Tongue (tissue), 2 donors: ENCODE data around the genes UQCC5, ITIH4, STIMATE and SFMBT1.

- RAMPAGE, long total RNA, result no peak
These were observed 6.8 kb downstream of the BAP1 start for GRCh38 chr3:52402762-52403638.

DNA sequence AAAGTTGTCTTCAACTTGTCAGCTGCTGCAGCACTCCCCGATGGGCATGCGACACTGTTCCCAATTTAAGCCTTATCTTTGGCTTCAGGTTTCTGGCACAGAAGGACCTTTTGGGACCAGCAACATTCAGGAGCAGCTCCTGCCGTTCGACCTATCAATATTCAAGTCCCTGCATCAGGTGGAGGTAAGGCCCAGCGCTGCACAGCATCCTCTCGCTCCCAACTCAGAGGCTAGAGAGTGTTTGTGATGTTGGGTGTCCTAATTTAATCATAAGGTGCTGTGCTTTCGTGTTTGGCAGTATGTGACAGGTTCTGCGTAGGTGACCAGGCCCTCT is 16.8 kb downstream of the NISCH start:
- RAMPAGE, long total RNA, result no peak

GRCh38 chr3:52480760-52481384 is 14.3 kb upstream of the STAB1 start:
- RAMPAGE, long total RNA, result no peak

DNA sequence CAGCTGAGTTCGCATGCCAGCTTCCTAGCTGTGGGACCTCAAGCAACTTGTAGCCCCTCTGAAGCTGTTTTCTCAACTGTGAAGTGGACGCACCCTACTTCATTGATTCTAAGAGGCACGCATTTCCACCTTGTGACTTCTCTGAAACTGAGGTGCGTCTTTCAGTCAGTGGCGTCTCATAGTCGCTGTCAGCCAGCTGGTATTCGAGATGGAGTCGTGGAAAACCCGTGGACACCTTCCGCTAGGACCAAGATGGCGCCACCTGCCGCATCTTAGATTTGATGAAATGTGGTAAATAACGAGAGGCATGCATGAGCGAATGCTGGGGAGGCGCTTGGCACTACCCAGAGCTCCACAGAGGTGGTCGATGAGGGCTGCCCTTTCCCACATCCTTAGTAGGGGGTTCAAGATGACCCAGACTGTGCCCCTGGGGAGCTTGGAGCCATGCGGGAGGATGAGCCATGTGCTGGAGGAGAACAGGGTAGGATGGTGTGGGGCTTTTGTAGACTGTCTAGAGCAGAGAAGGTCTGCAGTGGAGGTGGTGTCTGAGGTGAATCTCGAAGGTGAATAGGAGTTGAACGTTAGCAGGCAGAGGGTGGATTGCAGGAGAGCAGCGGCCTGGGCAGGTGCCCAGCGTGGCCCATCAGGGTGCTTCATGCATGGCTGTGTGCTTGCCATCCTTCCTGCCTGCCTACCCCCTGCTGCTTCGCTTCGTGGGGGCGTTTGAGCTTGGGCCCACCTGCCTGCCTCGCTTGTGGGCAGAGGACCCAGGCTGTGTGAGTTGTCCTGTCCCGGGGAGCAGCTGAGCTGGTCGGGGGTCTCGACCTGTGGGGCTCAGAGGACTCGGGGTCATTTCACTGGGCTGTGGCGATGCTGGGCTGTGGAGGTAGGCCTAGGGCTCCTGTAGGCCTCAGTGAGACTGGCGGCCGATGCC is 12.4 kb upstream of the STAB1 start:
- RAMPAGE, long total RNA, result no peak

DNA sequence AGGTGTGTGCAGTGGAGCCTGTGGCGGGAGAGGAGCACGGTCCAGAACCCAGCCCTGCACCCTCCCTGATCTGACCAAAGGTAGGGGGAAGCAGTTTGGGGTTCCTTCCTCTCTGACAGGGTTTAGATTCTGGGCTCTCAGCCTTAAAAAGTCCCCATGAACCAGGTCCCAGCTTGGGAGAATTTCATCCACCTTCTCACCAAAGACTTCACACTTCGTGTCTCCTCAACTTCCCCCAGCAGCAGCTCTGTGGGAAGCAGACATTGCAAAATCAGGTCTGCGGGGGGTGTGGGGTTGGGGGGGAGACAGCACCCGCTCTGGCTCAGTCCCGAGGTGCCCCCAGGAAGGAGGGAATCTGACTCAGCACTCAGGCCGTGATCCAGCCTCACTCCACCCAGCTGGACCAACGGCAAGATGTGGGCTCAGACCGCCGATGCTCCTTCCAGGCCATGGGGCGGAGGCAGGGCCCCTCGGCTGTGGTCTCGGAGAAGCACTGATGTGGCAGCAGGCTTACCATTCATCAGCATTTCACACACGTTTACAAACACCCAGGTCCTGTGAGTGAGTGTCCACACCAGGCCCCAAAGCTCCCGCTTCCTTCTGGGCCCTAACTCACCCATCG is 3.0 kb downstream of the STAB1 start:
- RAMPAGE, long total RNA, result no peak

- RAMPAGE, long total RNA, result no peak
These were observed 6.2 kb downstream of the STAB1 start for GRCh38 chr3:52501385-52501767.

DNA sequence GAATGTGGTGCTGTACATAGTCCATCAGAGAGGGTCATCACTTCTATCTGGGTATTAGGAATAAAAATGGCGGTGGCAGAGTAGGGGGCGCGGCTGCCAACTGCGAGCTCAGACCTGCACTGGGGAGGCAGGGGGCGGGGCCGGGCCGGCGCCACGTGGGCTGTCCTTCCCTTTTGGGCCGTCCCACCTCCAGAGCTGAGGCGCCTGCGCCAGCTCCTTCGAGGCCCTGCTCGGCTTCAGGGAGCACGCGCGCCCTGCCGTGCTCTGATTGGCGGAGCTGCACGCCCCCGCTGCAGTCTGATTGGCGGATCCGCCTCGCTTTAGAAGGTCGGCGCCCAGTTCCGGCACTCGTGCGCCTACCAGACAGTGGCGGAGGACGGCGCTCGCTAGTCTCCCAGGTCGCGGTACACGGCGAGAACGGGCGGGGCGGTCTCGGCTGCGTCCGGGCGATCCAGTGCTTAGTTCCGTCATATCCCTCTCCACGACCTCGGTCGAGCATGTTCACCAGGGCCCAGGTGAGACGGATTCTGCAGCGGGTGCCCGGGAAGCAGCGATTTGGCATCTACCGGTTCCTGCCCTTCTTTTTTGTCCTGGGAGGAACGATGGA is at the start of gene UQCC5:
Gene UQCC5, plus strand, starts transcription at position 347 of the 607 bp plus-strand sequence.
- RAMPAGE, long total RNA, result start-site peak on the plus strand centred at position 392 of the sequence, 60 bp wide, 119 and 17 reads in 2 replicates

GRCh38 chr3:52775837-52776379 is 1.5 kb upstream of the ITIH1 start:
- RAMPAGE, long total RNA, result no peak

DNA sequence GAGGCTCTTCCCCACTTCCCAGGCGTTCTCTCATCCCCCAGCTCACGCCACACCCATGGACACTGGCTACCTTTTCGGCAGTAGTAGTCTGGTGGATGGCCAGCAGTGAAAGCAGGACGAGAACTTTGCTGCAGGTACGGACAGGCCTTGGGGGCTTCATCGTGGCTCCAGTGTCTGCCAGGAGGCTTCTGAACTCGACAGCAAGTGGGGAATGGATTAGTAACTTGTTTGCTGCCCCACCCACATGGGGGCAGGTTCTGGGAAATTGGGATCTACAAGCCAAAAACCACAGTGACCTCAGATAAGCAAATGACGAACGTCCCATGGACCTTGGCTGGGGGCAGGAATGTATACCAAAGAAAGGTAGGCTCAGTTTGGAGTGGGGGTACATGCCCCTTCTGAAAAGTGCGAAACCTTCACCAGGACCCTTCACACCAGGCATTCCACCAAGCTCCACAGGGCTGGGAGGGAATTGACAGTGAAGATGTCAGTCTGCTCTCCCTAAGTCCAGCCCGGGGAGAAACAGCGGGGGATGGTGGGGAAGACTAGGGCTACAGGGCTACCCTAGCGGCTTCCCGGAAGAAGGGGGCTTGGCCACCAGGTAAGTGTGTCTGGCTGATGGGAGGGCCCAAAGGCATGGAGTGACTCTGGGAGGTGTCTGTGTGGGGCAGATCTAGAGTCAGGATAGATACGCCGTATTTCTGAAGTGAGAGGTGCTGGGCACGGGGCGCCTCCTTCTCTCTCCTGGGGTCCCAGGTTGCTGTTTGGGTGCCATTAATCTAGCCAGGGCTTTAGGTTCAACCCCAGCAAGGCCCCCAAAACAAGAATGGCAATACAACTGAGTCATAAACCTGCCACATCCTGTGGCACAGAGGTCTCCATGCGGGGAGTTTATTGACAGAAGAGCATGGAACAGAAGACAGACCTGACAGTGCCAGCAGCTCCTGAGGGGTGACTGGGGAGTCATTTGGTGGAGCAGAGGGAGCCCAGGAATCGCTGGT is at the start of gene ITIH4:
Gene ITIH4, minus strand, starts transcription at position 190 of the 1,001 bp plus-strand sequence.
- RAMPAGE, long total RNA, result no peak

DNA sequence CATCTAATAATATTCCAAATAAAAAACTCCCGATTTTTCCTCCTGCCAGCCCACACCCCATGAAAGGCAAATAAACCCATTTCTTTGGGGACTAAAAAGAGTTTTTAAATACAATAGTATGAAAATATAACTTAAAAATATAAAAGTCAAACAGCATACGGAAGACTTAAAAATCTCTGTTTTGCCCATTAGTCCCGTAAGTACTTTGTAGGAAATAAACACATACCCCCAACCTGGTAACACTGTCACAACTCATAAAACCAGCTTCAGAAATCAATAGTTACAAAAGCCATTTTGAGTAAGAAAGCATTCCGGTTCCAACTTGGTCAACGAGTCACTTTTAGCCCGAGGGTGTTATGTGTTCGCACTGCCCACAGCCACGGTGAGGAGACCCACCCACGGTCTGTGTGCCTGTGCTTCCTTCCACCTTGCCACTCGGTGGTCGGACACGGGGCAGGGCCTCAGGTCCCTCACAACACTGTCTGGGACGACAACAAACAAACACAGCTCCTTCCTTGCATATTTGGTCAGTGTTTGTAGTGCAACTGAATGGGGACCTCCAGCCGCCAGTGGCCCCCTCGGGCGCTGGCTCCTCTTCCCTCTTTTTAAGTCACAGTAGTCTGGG is 5.0 kb upstream of the MUSTN1 start:
- RAMPAGE, long total RNA, result no peak

DNA sequence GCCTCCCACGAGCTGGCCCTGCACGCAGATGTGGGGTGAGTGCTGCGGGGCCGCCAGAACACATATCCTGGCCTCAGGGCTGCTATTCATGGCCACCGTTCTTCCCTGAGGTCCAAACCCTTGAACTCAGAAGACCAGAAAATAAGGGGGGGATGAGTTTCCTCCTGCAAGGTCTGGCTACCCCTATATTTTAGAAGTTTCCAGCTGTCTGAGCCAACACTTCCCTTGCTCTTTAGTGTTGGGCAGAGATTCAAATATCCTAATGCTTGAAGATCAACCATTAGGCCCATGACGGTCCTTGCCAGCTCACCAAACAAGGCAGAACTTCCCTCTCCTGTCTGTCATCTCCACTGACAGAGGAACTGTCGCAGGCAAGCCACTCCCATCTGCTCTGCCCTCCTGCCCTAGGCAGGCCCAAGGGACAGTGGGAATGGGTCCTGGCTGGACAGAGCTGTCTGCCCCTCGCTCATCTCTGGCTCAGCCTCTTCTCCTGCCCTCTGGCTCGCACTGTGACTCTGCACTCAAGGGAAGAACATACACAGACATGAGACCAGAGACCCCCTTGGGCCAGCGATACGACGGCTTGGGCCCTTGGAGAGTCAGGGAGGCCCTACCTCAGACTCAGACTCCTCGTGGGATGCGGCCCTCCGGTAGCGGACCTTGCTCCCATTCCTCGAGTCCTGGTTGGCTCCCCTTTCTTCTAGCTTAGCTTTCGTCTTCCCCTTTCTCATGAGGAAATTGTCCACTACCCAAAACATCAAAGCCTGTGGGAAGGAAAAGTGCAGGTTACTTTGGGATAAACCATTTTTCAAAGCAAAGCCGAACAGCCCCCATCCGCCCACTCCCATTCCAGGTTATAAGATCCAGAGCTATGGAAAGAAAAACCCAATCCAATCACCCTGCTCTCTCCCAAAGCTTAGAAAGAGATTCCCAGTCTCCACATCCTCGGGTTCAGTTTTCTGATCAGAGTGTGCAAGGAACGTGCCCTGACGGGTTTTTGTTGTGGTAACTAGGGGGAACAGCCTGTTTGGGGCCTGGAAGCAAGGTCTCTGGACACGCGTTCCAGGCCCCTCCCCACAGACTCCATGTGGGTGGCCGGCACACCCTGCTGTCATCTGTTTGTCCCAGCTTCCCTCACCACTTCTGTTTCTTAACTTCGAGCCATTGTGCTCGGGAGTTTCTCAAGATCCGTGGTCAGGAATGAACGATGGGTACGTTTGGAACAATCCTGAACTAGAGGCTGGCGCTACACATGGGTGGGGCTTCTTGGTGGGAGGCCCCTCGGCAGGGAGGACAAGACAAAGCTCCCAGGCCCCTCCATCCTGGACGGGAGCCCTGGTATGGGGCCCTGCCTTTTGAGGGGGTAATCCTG is 7.9 kb upstream of the MUSTN1 start:
- RAMPAGE, long total RNA, result no peak

DNA sequence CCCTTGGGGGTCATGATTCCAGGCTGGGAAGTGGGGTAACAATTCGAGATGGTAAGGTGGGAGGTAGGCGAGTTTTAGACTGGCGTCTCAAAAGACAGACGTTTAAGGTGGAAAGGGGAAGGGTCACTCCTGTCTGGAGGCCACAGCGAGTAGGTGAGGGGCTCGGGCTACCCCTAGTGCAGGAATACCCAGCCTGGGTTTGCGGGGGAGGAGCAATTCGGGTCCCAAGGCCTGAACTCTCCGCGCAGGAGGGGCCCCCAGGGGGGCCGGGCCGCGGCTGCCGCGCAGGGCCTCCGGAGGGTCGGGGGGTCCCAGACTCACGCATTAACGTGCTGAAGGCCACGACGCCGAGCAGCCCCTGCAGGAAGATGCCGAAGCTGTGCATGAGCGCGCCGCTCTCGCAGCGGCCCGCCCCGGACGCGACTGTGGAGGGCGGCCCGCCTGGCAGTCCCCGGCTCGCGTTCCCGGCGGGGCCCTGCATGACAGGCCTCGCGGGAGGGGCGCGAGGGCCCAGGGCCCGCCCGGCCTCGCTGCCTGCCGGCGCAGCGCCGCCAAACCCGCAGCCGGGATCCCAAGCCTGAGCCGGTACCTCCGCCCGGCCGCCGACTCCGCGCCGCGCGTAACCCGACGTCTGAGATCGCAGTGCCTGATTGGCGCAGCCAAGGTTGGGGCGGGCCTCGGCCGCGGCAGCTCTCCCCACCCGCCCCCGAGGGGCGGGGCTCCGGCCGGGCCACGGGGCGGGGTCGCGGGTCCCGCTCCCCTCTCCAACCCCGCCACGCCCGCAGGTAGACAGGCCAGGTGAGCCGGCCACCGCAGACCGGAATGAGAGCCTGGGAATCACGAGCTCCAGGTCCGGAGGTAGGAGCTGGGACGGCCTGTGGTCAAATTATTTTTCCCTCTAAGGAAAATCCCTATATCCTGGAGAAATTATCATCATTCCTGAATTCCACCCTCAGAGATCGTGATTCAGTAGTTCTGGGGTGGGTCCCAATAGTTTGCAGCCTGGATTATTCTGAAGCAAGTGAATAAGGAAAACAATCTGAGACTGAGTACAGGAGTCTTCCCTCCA is at the start of gene STIMATE:
Gene STIMATE, minus strand, starts transcription at position 579 of the 1,069 bp plus-strand sequence.
- RAMPAGE, long total RNA, result no peak

DNA sequence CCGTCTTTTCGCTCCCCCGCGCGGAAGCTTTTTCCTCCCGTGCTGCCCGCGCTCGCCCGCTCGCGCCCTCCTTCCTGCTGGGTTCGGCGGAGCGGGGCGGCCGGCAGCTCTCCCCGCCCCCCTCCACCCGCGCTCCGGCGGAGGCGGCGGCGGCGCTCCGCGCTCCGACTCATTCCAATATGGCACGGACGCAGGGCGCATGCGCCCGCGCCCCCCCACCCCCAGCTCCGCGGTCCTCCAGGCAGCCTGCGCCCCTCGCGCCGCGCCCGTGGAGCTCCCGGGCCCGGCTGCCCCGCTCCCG is at the start of gene SFMBT1:
Gene SFMBT1, minus strand, starts transcription at position 181 of the 301 bp plus-strand sequence.
- RAMPAGE, long total RNA, result no peak

DNA sequence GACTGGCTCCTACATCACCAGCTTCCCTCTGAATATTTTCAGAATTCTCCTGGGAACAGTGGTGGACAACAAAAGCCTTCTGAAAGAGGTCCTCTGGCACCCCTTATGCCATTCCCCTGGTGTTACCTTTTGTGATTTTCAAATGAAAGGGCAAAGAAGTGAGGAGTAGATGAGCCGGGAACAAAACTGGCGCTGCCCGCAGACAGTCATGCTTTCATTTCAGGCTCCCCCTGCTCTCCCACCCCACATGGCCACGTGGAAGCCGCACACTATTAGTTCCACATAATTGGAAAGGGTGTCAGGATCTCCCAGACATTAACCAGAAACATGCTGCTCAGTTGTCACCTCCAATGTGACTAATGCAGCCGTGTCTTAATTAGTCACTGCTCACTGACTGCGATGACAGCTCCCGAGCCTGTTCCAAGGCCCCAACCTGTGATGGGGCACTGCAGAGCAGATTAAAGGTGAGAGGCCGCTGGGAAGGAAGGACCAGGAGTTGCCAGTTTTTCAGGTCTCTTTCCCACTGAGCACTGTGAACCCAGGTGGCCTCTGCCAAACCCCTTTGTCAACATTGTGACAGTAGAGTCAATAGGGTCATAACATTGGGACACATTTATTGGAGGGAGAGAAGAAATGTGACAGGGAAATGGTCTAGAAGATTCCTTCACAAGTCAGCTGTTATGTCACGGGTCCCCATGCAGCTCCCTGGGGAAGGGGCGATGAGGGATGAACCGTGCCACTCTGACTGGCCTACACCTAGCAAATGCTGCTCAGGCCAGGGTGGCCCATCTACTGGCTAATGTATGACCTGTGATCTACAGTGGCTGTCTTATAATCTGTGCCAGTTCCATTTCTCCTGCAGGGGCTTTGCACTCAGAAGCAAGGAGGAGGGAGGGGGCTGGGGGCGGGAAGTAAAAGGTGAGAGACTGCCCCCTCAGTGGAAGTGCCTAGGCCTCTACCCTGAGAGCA is 38.6 kb upstream of the SFMBT1 start:
- RAMPAGE, long total RNA, result no peak

GRCh38 chr3:53155610-53156283 is 5.3 kb upstream of the PRKCD start:
- RAMPAGE, long total RNA, result no peak

DNA sequence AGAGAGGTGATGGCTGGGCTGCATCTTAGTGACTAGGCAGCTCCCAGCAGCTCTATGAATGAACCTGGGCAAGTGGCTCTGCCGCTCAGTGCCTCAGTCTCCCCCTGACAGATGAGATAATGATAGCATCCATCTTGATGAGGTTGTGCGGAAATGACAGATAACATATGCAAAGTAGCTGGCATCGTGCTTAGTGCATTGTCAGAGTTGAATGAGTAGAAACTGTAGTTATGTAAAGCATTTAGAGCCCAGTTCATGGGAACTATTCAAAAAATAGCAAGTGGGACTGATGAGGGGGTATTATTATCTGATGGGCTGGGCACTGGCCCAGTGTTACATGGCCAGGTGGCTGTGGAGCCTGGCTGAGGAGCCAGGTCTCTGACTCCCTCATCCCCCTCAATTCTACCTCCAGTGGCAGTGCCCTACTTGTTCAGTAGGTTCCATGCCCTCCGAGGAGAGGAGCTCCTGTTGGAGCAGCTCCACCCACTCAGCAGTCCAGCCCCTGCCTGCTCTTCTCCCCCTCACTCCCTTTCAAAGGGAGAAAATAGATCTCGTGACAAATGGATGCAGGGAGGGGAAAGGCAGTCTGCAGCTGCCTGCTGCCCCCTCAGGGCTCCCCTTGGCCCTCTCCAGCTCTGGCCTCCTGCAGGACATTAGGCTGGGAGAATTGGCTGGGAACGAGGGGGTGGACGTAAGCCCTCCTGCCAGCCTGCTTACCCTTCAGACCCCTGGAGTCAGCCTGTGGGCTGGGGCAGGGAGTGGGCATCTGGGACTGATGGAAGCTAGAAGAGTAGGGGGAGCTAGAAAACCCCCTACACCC is 6.7 kb downstream of the PRKCD start:
- RAMPAGE, long total RNA, result no peak

DNA sequence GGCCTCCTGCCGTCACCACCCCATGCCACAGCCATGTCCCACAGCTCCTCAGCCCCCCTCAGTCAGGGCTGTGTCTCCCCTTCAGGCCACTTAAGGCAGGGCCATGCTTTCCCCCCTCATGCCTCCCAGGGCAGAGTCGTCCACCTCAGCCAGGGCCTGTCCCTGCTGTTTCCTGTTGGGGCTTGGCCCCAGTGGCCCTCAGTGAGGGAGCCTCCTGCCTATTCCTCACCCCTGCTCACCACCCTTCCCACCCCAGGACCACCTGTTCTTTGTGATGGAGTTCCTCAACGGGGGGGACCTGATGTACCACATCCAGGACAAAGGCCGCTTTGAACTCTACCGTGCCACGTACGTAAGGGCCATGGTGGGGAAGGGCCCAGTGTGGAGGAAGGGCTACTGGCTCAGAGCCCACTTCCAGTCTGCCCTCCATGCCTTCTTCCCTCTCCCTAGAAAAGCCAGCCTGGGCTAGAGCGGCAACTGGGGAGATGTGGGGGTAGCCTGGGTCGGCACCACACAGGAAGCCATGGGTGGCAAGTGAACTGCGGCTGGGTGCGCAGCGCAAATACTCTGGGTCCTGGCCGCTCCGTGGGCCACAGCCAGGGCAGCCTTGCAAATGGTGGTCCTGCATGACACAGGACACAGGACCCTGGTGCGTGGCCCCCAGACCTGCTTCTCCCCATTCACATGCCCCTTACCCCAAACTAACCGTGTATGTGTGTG is 25.5 kb downstream of the PRKCD start:
- RAMPAGE, long total RNA, result no peak

DNA sequence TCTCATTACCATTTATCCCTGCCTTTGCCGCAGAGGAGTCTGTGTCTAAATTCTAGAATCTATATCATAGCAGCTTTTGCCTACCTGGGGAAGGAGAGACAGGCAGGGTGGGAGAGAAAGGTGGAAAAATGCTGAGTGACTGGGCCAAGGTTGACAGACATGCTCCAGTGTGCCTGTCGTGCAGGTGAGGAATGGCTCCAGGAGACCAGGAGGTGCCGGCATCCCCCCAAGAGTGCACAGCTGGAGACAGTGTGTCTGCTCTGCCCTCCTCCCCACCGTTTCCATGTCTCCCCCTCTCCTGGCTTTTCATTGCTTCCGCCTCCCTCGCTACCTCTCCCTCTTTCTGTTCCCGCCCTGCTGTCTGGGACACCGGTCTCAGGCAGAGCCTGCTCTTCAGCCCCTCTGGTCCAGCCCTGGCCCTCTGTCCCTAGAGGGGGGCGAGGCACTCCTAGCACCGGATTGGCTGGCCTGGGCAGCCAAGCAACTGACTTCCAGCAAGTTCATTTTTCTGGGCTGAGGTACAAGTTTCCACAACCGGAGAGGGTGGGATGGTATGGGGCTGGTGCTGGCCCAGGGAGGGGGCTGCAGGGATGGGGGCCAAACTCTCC is 32.4 kb downstream of the PRKCD start:
- RAMPAGE, long total RNA, result no peak

GRCh38 chr3:53494757-53494878 is 207 bp downstream of the CACNA1D start:
- RAMPAGE, long total RNA, result no peak

- RAMPAGE, long total RNA, result no peak
These were observed 76.4 kb downstream of the CACNA1D start for GRCh38 chr3:53570838-53571144.